ENCODE measurements around a stretch of chr12.

DNA sequence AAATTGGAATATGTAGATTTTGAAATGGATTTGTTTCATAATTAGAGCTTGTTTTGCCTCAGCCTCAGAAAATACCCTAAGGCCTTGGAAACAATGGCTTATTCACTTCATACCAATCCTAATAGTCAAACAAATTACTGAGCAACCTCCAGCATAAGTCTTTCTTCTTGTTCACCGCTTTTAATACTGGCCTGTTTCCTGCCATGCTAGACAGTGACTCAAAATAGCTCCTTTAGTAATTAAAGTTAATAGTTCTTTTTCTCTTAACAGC is 110.9 kb upstream of the DNM1L start:
- PRO-cap, result no peak

DNA sequence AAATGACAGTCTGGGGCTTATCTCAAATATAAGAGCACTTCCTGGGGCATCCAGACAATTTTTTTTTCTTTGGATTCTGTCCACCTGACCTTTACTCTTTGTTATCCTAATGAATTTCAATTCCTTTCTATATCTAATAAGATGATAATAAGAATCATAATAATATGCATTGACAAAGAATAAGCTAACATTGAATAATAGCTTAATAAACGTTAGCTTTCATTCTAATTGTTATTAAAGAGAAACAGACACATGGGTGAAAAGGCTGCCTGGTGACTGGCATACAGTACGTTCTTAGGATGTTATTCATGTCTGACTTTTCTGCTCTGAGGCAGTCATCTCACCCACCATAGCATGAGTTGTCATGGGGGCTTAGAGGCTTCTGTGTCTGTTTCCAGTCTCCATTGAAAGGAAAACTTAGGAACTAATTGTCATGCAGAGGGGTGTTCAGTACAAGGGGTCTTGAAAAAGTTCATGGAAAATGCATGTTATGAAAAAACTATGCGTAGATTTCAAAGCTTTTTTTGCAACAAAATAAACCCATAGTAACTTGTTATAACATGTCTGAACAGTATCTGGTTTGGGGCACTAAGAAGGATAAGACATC is 66.1 kb upstream of the DNM1L start:
- PRO-cap, result no peak

- PRO-cap, result no peak
Measured at GRCh38 chr12:38053518-38054052, 263.0 kb upstream of the ALG10B start.

DNA sequence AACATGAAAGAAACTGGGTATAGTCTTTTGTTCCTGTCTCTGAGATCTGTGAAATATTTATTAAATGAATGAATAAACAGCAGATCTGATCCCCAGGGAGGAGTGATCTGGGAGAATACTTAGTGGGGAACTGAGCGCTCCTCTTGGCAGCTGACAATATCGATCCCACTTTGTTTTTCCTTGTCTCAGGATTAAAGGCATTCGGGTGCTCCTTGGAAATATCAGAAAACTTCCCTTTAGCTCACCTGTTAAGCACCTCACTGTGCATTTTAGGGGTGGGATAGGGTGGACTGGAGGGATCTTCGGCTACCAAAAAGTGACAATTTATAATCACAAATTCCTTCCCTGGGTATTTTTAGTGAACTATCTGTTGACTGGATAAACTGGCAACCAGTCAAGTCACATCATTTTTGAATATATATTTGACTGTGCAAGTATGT is 626 bp downstream of the ALG10B start:
- PRO-cap, result no peak

DNA sequence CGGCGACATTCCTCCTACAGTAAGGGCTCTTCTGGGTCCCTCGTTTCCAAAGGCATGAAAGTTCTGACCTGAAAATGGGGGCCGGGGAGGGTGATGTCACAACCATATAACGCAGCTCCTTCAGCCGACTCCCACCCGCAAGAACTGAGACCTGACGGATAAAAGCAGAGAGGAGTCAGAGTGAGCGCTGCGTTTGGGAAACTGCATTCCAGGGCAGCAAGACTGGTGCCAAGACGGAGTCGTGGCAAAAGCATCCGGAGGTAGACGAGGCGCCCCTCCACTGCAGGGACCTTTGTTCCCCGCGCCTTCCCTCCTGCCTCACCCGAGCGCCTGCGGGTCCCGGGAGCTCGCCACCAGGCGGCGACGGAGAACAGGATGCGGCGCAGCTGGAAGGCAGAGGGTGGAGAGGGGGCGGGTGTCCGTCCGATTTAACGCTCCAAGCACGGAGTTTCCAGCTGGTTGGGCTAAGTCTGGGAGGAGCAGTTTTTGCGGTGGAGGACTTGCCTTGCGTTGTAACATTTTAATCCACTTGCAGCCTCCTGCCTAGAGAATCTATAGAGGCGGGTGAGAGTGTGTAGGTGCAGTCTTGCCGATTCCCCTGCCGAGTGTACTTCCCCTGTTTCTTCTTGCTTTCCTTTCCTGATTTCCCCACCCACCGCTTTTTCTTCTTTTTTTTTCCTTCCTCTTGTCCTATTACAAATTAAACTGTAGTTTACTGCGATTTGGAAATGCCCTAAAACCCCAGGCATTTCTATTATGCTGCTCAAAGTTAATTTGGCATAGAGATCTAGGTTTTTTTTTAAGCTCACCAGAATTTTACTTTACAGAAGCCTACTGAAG is 1.3 kb upstream of the CPNE8 start:
- PRO-cap, result no peak

DNA sequence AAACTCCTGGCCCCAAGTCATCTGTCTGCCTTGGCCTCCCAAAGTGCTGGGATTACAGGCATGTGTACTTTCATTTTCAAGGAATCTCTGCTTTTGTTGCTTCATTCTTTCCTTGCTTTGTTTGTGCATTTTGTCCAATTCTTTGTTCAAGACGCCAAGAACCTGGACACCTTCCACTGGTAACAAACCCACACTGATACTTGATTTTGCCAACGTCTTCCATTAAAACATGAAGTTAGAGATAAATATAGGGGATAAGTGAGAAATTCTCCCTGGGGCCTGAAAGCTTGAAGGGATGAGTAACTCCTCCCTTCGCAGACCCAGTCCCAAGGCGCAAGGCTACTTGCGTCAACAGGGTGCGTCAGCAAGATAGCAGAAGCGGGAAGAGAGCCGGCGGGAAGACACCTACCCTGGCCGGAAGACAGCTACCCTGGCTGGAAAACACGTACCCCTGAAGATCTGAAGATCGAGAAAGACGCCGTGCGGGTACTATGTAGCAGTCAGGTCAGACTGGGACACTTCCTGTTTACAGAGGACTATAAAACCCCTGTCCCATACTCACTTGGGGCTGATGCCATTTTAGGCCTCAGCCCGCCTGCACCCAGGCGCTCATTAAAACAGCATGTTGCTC is 81.1 kb downstream of the ABCD2 start:
- PRO-cap, result no peak

GRCh38 chr12:39683001-39683578 is 57.1 kb downstream of the C12orf40 start:
- PRO-cap, result no peak

DNA sequence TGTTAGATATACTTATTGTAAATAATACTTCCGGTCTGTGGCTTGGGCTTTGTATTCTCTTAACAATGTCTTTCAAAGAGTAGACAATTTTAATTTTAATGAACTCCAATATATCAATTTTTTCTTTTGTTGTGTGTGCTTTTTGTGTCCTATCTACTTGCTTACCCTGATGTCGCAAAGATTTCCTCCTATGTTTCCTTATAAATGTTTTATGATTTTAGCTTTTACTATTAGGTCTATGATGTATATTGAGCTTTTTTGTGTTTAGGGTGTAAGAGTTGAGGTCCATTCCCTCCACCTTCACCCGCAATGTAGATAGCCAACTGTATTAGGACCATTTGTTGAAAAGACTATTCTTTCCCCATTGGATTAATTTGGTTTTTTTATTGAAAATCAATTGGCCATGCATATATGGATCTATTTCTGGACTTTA is 182.9 kb downstream of the C12orf40 start:
- PRO-cap, result no peak

GRCh38 chr12:39831844-39832500 is 206.0 kb downstream of the C12orf40 start:
- PRO-cap, result no peak

GRCh38 chr12:39912382-39913126 is 193.3 kb downstream of the SLC2A13 start:
- PRO-cap, result no peak

DNA sequence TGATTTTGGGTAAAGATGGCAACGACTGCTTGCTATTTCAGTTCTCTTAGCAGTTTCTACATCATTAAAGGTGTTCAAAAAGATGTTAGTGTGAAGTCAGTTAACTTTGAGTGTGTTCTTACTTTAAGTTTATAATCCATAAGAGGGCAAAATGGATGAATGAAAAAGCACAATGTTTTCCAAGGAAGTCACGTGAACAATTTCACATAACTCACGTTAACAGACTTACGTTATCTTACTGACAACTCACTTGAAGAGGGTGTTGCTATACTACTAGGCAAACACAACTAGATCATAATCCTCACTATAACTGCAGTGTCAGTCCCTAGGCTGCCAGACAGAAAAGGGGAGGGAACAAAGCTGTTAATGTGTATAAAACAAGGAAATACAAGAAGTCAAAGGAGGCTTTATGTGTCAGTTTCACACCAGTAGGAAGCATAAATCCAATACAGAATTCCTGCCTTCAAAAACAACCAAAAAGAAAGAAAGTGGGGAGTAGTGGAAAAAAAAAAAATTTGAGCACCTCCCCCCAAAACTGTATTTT is 6.4 kb downstream of the SLC2A13 start:
- PRO-cap, result no peak

GRCh38 chr12:41189174-41190258 is 1.4 kb downstream of the PDZRN4 start:
- PRO-cap, result no peak

DNA sequence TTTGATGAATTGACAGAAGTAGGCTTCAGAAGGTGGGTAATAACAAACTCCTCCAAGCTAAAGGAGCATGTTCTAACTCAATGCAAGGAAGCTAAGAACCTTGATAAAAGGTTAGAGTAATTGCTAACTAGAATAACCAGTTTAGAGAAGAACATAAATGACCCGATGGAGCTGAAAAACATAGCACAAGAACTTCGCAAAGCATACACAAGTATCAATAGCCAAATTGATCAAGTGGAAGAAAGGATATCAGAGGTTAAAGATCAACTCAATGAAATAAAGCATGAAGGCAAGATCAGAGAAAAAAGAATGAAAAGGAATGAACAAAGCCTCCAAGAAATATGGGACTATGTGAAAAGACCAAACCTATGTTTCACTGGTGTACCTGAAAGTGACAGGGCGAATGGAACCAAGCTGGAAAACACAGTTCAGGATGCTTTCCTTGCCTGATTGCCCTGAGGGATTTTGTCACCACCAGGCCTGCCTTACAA is 93.3 kb downstream of the PDZRN4 start:
- PRO-cap, result no peak

DNA sequence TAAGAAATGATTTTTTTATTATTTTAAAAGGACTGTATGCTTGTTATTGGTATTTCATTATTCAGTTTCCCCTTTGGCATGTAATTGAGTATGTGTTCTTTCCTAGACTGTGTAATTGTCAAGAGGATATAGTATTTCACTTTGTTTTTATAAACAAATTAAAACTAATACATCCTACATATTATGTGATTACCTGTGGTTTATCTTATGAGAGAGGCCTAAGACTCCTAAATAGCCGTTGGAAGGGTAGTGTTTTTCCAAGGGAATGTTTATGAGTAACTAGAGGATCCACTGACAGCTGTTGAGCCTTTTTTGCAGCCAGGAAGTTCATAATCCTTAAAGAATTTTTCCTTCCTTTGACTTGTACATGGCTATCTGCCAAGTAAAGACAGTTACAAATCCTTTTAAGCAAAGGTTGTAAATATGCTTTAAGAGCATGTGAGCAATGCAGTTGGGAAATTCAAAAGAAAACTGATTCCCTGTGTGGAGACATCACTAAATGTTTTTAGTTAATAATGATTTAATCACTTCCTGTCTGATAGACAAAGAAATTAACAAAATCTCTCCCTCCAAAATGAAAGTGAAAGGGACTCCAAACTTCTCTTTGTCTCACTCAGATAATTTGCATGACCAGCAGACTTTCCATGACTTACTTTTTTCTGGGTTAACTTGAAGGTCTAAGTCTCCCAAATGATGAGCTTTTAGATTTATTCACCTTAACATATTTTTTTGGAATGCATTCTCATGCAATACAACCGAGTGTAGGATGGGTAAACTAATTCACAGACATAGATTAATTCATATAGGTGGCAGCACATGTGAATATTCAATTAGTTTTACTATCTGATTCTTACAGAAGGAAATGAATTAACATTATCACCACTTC is 333.8 kb downstream of the PDZRN4 start:
- PRO-cap, result no peak

DNA sequence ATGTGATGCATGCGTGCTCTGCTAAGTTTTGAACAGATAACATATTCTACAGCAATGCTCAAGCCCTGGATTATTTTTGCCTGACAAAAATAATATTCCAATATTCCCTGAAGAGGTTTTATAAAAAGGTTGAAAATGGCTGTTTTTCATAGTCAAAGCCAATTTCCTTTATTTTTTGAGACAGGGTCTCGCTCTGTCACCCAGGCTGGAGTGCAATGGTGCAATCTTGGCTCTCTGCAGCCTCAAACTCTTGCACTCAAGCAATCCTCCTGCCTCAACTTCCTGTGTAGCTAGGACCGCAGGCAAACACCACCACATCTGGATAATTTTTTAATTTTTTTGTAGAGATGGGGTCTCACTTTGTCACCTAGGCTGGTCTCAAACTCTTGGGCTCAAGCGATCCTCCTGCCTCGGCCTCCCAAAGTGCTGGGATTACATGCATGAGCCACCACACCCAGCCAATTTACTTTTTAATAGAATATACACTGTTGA is 62.3 kb downstream of the GXYLT1 start:
- PRO-cap, result no peak

DNA sequence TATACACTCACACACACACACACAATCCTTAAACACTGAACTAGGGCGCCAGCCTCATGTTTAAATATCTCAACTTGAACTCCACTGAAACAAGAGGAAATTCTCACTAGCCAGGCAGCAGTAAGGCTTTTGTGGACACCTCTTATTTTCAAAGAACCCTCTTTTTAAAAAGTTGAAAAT is 789 bp downstream of the GXYLT1 start:
- PRO-cap, result no peak

DNA sequence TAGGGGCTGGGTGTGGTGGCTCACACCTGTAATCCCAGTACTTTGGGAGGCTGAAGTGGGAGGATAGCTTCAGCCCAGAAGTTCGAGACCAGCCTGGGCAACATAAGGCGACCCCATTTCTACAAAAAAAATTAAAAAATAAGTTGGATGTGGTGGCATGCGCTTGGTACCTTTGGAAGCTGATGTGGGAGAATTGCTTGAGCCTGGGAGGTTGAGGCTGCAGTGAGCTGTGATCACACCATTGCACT is 38.3 kb downstream of the PPHLN1 start:
- PRO-cap, result no peak

DNA sequence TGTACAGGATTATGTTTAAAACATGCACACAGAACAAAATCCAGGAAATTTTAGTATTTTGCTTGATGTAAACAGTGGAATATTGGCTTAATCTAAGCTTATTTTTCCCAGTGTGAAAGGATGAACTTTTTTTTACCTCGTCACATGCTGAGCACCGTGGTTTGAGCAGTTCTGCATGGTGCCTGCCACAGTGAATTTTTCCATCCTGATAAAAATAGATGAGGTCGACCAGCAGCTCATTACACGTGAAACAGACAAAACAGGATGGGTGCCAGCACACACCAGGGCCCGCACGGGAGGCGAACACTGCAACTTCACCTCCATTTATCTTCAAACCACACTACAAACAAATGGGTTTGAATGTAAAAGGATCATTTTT is 121.1 kb downstream of the PRICKLE1 start:
- PRO-cap, result no peak

GRCh38 chr12:42885761-42886179 is 296.2 kb upstream of the PRICKLE1 start:
- PRO-cap, result no peak

GRCh38 chr12:43892375-43893218 is 56.7 kb downstream of the TMEM117 start:
- PRO-cap, result no peak